ENCODE data around the genes DIPK1A and FNBP1L.

DNA sequence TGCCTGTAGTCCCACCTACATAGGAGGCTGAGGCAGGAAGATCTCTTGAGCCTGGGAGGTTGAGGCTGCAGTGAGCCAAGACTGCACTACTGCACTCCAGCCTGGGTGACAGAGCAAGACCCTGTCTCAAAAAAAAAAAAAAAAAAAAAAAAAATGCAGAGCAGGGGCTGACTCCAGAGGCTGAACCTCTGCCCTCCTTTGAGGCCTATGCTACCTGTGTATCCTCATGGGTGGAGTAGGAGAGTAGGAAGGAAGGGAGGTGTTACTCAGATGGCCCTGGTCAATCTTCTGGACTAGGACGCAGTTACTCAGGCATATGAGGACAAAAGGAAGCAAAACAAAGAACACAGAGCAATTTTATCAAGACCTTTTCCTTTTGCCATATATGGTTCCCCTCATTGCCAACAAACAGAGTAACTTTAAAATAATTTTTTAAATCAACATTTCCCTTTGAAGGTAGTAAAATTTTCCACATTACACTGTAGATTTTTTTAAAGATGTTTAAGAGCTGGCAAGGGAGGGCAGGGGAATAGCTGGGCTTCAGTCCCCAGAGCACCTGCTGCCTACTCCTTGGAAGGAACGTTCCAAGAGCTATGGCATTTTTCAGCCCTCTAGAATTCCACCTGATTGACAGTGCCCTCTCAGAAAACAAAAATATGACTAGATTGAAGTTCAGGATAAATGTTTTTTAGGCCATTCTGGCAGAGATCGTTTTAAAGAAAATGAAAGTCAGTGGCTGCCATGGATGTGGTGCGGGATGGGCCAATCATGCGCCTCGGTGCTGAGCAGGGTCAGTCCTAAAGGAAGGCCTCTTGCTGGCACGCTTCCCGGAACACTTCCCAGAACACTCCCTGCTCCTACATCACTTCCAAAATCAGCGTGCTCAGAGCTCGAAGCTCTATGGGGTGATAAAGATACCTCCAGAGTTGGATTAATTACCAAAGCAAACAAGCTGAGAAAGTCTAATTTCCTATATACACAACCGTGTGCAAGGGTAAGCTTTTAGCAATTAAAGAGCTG, 35.0 kb downstream of the TGFBR3 start:
- RRBS, result no CpG with 5 or more reads among the region's 11 CpGs

GRCh38 chr1:91876585-91877117, 9.3 kb downstream of the TGFBR3 start:
- RRBS, result no CpG with 5 or more reads among the region's 2 CpGs

DNA sequence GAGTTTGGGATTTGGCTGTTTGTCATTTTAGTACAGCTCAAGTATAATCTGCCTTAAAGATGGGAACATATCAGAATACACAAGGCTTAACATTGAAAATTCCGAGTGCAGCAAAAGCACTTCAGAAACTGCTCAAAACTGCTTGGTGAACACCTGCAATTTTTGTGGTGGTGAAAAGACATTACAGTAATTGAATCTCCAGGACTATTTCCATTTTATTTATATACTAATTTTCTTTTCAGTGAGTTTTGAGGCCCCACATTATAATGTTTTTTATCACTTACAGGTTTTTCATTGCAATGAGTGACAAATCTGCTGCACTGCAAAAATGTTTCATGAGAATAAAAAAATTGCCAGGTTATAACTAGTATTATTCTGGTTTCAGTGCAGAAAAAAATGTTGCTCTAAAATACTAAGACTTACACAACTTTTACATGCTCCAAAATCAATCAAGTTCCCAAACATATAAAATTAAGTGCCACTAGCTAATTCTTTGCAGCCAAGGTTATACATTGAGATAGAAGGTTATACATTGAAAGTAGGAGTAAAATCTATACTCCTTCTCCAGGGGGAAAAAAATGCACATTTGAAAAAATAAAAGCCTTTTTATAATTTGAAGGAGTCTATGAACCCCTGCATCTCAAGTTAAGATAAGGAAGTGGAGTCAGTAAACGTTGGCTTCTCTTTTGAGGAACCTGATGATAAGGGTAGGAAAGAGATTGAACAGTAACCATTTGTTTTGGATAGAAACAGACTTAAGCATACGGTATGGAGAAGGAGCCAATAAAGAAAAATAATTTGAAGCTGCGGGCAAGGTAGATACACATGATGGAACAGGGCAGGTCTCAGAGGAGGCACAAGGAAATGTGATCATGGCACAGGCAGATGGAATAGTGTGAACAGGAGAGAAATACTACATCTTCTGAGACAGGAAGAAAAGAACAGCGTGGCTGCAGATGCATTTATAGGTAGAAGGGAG, 63.9 kb downstream of the RPAP2 start:
- RRBS, result no CpG with 5 or more reads among the region's 5 CpGs

GRCh38 chr1:92713852-92714317, 71.0 kb downstream of the EVI5 start:
- RRBS, result no CpG with 5 or more reads among the region's 4 CpGs

DNA sequence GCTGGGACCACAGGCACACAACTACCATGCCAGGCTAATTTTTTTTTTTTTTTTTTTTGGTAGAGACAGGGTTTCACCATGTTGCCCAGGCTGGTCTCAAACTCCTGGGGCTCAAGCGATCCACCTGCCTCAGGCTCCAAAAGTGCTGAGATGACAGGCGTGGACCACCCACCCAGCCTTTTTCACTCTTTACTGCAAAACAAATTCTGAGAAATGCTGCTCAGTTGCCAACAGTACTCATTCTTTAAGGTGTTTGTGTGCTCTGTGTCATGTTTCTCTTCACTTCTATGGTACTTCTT, 39.9 kb downstream of the EVI5 start:
- RRBS, result no CpG with 5 or more reads among the region's 2 CpGs

- RRBS, result no CpG with 5 or more reads among the region's 6 CpGs
Measured at GRCh38 chr1:92835625-92836651, 4.1 kb downstream of the RPL5 start.

DNA sequence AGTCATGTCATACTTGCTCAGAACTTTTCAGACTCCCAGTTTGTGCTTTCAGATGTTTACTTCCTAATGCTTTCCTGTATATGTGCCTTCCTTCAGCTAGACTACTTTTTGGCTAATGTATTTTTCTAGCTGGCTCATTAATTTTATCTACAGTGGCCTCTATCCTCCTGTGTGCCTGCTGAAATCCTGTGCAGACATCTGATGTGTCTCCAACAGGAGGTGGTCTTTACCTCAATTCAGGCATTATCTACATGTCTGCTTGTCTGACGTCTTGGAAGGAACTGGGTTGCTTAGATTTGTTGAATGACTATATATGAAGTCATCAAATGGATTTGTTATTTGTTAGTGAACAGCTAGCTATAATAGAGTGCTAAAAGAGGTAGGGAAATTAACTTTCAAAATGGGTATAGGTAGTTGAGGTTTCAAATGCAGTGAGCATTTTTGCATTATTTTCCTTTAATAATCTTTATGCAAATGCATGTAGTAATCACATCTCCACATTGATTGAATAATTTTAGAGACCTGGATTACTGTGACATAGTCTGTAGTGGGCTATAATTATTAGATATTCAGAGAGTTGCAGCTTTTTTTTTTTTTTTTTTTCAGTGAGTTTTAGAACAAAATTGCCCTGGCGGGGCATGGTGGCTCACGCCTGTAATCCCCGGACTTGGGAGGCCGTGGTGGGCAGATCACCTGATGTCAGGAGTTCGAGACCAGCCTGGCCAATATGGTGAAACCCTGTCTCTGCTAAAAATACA, 6.8 kb downstream of the RPL5 start:
- RRBS, result no CpG with 5 or more reads among the region's 6 CpGs

DNA sequence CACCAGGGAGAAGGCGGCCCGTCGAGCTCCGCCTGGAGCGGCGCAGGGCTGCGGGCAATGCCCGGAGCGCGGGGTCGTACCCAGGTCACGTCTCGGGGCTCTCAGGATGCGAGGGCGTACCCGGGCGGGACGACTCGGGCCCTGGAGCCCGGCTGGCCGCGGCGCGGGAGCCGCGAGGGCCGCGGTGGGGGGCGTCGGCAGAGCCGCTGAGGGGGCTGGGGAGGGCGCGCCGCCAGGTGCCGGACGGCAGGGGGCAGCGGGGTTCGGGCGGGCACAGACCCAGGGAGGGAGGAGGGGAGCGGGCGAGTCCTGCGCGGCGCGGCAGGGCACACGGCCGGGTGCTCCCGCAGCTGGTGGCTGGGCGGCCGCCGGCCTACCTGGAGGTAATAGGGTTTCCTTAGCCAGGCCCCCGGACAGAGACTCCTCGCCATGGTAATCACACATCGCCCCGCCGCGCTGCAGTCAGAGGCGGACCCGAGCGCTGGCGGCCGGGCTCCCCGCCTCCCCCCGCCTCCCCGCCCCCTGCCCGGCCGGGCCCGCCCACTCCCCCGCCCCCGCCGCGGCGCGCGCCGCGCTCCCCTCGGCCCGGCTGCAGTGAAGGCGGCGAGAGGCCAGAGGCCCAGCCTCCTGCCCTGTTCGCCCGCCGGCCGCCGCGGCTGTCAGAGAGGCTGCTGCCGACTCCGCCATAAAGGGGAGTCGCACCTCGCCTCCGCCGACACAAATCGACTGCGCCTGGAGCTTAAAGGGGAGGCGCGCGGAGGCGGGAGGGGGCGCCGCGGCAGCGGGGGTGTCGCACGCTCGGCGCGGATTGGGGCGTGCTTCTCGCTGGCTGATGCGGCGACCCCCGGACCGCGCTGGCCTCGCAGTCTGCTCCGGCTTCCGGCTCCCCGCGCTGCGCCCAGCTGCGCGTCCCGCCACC, at the start of gene DIPK1A:
Gene DIPK1A (minus strand): TSS at position 464 of the 919 bp plus-strand sequence.
- RRBS, result 2% methylated on average over 60 of the region's 124 CpGs

DNA sequence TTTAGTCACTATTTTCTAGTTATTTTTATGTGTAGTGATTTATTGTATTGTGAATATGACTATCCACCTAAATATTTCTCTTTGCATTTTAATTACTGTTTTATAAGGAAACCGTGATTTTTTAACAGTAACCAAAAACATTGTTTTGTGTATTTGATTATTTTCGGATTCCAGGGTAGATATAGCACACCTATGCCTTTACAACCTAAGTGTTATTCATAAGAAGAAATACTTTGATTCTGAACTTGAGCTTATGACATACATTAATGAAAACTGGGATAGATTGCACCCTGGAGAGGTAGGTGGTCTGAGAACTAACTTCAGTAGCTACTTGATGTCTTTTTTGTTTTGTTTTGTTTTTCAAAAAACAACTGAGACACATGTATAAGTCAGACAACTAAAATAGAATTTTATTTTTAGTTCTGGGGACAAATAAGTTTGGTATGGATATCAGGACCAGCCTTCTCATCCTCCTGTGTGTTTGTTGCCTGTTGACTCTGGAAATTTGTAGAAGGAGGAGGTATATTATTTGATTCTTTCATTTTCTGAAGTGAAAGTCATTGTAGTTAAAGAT, 41.4 kb downstream of the MTF2 start:
- RRBS, result no CpG with 5 or more reads among the region's 2 CpGs

DNA sequence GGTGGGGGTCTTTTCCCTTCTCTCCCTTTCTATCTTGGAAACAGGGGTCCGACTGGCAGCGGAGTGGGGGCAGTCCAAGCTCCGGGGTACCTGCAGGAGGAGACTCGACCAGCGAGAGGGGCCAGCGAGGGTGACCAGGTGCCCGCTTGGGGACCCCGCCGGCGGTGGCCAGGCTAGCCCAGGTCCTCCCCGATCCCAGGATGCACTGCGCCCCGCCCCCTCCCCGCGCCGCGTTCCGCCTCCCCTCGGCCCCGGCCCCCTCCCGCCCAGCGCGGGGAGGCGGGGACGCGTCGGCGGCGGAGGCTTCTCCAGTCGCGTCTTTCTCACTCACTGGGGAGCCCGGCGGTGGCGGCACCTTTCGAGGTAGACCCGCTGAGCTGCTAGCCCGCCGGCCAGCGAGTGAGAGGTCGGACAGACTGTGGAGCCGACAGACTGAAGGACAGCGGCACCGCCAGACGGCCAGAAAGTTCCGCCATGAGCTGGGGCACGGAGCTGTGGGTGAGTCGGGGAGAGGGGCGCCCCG, at the start of gene FNBP1L:
Gene FNBP1L (plus strand): TSS at position 311 of the 523 bp plus-strand sequence.
- RRBS, result 2% methylated on average over 28 of the region's 49 CpGs

GRCh38 chr1:93554699-93555122, 106.8 kb downstream of the FNBP1L start:
- RRBS, result no CpG with 5 or more reads among the region's 3 CpGs

DNA sequence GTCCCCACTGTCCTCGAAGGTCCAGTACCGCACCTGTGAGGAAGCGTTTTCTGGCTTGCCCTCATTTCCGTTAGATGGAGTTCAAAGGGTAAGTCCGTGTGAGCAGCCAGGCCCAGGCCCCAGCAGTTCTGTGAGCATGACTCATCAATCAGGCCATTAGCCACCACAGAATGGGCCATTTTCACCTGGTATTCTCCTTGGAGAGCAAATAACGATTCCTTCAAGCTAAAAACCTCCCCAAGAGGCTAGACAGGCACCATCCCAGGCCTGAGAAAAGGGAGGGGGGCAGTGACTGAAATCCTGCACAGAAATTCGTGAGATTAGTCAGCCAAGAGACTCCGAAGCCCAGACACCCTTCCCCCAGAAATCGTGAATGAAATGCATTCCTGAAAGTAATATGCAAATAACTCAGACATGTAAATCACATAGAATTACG, 66.0 kb downstream of the BCAR3 start:
- RRBS, result no CpG with 5 or more reads among the region's 10 CpGs

- RRBS, result no CpG with 5 or more reads among the region's 10 CpGs
Measured at GRCh38 chr1:93659773-93660477, 21.7 kb downstream of the BCAR3 start.

- RRBS, result 95% methylated on average over 4 of the region's 7 CpGs
Measured at GRCh38 chr1:93693975-93694730, 12.5 kb upstream of the BCAR3 start.

GRCh38 chr1:93703552-93703983, 21.9 kb upstream of the BCAR3 start:
- RRBS, result no CpG with 5 or more reads among the region's 3 CpGs

GRCh38 chr1:93758896-93759485, 77.4 kb upstream of the BCAR3 start:
- RRBS, result no CpG with 5 or more reads among the region's 6 CpGs

DNA sequence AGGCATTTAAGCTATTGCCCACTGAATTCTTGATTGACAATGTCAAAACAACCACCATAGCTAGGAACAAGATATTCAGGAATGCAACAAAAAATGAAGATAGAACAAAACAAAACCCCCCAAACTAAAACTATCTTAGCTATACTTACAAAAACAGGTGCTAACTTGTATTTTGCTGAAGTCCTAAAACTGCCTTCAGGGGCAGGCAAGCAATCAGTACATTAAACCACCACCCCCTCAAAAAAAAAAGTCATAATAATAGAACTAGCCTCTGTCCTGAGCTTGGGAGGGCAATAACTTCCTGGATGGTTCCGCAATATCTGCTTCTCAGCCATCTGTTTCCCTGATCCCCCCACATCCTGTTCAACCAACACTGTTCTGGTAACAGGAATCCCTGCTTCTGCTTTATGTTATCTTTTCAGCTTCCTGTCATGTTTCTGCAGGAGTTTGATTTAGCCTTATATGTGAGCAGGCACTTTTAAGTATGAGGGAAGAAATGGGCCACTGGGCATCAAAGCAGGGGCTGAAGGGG, 62.2 kb downstream of the DNTTIP2 start:
- RRBS, result no CpG with 5 or more reads among the region's 1 CpG

DNA sequence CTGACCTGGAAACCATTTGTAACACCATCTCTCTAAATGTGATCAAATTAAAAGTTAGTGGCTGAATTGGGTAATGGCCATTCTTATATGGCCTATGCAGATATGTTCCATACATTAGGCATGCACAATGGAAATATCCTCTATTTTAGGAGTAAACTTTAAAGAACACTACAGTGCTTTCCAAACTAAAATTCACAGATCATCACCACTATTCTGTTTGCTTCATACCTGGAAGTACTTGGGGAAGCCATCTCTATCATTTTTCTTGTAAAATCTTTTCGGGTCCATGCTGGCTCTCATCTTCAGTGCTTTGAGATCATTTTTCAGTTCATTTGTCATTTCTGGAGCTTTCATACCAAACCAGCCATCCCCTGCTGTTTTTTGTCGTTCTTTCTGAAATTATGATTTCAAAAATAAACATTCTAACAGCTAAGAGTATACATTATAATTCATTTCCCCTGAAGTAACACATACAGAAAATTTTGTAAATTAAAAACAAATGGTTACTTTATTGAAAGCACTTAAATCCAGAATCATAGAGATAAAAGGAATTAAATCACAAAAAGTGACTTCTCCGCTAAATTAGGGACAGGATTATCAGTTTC, 7.1 kb downstream of the DNTTIP2 start:
- RRBS, result no CpG with 5 or more reads among the region's 3 CpGs

GRCh38 chr1:93904109-93904634, 5.1 kb downstream of the GCLM start:
- RRBS, result no CpG with 5 or more reads among the region's 2 CpGs

GRCh38 chr1:93979782-93980518, 70.7 kb upstream of the GCLM start:
- RRBS, result no CpG with 5 or more reads among the region's 4 CpGs

All from GM19239 (cell line).